PC-3 (cell line): ENCODE measurements around the gene SALL1.

- RAMPAGE, long total RNA: no peak
Observed at GRCh38 chr16:49557097-49557576, 183.5 kb downstream of the C16orf78 start.

DNA sequence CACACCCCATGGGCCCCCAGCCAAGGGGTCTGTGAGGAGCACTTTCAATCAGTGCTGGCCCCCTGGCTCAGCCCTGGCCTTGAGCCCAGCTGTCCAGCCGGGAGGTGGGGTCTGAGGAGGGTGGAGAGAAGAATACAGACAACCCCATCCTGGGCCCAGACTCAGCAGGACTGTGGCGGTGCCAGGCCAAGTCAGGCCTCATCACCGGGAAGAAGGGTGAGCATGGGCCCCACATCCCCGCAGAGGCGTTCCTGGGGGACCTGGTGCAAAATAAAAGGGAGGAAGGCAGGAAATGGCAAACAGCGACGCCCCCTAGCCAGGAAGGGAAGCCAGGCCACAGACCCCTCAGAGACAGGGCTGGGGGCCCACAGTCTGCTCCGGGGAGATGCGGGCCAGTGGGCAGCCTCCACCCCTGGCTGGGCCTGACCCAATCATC is 20.7 kb downstream of the ZNF423 start:
- RAMPAGE, long total RNA: no peak

DNA sequence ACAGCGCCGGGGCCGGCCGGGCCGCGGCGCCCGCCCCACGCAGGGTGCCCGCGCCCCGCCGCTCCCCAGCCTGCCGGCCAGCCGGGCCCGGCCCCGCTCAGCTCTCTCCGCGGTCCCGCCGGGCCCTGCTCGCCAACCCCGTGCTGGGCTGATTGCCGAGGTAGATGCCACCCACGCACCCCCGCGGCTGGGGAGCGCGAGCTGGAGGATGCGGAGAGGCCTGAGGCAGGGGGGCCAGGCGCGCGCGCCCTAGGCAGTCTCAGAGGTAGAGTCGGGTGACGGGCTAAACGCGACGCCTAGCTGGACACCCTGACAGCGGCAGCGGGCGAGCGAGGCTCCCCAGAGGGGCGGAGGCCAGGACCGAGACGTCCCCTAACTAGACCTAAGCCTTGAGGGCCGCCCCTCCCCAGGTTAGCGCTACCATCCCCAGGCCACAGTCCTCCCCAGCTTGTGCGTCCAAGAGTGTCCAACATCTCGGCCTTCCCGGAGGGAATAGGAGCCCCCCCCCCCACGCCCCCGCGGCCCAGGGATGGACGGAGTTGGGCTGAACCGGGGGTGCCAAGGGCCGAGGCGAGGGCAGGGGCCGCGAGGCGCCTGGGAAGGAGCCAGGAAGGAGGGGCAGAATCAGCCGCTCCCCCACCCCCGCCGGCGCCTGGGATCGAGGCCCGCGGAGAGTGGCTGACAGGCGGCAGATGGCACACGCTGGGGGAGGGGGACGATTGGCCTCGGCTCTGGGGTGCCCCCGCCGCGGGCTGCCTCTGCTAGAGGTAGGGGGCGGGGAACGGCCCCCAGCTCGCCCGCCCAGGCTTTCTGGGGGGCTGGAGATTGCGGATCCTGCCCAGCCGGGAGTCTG is 2.5 kb upstream of the ZNF423 start:
- RAMPAGE, long total RNA: no peak

DNA sequence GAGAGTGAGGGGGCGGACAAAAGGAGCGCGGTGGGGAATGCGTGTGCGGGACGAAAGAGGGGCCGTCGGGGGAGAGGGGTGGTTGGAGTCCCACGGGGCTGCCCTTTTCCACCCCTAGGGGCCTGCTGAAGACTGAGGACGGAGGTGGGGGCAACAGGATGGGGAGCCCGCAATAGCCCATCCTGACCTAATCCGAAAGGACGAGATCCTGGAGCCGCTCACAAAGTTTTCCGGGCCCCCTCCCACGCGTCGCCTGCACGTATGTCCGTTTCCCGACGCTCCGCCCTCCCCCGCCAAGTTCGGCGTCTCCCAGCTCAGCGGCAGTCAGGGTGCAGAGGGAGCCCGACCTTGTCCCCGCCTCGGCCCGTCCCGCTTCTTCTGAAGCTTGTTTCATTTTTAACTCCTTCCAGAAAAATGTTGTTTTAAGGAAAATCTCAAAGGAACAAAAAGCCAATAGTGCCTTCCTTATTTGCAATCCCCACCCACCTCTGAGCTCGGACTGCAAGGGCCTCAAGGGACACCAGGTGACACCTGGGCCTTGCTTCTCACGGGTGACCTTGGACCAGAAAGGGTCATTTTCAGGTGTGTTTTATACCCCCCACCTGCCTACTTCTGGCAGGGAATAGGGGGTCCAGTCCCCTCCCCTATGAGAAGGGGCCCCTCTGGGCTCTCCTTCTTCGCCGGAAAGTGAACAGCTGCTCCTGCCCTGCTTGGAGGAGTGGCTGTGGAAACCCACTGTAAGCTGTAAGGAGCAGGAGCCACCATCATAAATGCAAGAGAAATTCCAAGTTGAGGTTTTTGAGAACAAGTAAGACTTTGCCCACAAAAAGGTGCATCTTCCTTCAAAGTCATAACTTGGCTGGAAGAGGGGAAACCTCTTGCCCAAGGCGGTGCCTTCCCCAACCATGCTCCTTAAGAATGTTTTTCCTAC is 3.4 kb upstream of the ZNF423 start:
- RAMPAGE, long total RNA: no peak

DNA sequence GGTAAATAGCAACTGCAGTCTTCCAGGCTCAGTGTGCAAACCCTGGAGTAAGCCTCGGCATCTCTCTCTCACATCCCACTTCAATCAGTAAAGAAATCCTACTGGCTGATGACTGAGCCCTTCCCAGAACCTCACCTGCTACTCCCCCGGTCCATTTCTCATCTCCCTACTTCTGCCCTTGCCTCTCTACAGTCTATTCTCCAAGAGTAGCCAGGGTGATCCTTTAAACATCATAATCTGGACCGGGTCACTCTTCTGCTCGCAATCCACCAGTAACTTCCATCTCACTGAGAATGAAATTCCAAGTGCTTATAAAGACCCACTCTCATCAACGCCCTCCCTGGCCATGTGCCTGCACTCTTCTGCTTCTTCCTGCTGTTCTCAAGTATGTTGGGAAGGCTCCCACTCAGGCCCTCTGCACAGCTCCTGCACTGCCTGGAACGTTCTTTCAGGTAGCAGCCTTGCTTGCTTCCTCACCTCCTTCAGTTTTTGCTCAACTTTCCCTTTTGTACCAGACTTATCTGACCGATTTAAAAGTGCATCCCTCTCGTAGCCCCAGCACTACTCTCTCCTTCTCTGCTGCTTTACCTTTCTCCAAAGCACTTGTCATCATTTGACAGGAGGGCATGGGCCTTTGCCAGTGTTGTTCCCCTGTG is 44.5 kb downstream of the BRD7 start:
- RAMPAGE, long total RNA: no peak

GRCh38 chr16:50337474-50338131 is 31.2 kb downstream of the BRD7 start:
- RAMPAGE, long total RNA: no peak

DNA sequence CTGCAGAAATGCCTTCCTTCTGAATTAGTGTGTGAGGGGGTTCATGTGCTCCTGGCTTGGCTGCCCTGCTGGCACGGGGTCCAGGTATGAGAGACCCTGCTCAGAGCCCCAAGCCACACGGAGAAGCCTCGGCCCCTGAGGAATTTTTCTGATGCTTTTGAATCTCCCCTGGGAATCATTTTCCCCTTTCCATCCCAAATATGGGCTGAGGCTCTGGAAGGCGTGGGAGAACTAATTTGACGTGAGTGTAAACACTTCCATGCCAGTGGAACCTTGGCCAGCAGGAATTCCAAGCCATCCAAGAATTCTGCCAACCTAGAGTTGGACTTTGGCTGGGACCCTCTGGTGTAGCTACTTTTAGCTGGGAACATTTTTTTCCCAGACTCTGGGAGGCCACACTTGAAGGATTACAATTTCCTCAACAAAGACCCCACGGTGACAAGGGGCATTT is 49.5 kb upstream of the NKD1 start:
- RAMPAGE, long total RNA: no peak

DNA sequence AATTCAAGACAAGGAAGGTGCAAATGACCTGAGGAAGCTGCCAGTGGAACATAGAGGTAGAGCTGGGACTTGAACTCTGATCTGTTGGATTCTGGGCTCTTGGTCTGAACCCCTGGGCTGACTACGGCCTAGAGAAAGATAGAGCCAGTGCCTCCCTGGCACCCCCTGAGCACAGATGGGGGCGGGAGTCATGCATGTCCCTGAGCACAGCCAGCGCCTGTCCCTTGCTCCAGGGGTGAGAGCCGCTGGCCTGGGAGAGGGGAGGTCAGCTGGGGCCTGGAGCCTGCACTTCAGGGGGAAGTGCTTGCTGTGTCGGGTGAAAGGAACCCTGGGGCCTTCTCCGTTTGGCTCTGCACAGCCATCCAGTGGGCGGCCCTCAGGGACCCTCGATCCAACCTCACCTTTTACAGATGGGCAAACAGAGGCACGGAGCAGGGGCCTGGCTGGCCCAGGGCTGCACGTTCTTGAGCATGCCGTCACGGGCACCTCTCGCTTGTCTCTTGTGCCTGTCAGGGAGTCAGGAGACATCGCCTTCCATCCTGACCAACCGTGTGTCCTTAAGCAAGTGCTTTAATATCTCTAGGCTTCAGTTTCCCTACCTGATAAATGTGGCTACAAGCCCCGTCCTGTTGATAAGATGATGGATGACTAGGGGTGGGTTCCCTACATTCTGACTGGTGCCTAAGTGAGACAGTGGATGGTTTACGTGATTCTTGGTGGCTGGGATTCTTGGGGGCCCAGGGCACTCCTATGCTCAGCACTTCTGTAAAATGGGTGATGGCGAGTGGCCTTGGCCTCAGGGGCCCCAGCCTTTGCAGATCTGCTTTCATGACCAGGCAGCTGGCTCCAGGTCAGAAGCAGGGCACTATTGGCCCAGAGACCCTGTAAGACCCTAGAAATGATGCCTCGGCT is 1.8 kb downstream of the SNX20 start:
- RAMPAGE, long total RNA: no peak

- RAMPAGE, long total RNA: no peak
Observed at GRCh38 chr16:50696610-50697434, 3.4 kb downstream of the NOD2 start.

DNA sequence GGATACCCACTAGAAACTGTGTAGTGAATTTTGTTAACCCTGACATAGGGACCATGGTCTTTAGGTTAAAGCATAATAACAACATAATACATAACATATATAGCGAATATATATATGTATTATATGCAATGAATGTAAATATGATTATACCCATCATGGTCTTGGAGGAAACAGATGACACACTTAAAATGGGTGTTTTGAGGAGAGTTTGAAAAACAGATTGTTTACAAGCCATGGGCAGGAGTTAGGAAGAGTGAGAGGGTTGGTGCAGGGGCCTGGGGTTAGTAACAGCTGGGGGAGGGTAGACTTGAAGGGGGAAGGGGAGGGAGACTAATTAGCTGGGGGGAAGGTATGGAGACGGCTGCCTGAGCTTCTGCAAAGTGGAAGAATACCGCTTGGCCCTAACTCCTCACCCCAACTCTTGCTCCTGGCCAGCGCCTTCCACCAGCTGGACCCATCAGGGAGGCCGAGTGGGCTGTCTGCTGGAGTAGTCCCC is 20.0 kb downstream of the NOD2 start:
- RAMPAGE, long total RNA: no peak

GRCh38 chr16:50745014-50745501 is 3.2 kb downstream of the CYLD start:
- RAMPAGE, long total RNA: no peak

DNA sequence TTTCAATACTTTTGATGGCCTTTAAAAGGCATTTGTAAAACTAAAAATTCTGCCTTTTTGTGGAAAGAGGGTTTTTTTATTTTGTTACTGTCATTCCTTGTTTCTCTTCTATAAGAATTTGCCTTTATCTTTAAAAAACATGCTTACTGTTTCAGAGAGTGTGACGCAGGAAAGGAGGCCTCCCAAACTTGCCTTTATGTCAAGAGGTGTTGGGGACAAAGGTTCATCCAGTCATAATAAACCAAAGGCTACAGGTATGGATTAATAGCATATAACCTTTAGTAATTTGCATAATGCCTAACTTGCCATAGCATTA is 34.1 kb downstream of the CYLD start:
- RAMPAGE, long total RNA: no peak

GRCh38 chr16:50800982-50801941 is 59.4 kb downstream of the CYLD start:
- RAMPAGE, long total RNA: no peak

DNA sequence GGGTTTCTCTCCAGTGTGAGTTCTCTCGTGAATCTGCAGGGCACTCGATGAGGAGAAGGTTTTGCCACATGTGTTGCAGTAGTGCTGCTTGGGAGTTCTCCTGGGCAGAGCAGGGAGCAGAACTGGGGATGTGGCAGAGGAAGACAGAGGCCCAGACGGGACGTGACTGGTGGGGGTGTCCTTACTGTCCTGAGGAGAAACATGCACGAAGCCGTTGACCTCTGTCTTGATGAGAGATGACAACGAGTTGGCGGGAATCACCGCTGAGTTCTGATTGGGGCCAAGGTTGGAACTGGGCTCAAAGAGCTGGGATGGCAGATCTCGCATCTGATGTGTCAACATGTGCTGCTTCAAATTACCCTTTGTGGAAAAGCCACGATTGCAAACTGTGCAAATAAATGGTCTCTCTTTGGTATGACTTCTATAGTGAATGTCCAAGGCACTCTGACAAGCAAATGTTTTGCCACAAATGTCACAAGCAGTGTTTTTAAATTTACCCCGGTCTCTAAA is 12.3 kb downstream of the SALL1 start:
- RAMPAGE, long total RNA: no peak

- RAMPAGE, long total RNA: no peak
Observed at GRCh38 chr16:51151182-51152187, at the start of gene SALL1. TSS of gene SALL1 (minus strand) at chr16:51151270.

GRCh38 chr16:51523368-51523829 is 372.3 kb upstream of the SALL1 start:
- RAMPAGE, long total RNA: no peak

DNA sequence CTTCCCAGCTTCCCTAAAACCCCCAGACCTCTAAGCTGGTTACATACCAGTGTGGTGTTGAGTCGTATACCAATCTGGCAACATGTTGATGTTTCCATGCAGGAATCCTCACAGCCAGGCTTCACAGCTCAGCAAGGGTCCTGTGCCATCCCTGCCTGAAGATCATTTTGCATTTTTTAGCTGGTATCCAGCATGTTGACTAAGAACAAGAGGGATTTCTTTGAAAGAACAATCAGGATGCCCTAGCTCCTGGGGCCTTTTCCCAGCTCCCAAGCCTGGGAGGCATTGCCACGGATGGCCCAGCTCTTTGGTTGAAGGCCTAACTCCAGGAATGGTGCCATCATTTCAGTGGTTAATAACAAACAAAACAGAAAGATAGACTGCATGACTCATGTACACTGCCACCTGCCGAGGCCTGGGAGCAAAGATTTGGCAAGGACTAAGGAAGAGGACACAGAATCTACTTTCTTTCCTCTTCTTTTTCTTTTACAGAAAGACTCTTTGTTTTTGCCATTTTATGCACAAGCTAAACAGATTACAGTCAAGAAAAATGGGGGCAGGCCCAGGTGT is 373.8 kb upstream of the SALL1 start:
- RAMPAGE, long total RNA: no peak

DNA sequence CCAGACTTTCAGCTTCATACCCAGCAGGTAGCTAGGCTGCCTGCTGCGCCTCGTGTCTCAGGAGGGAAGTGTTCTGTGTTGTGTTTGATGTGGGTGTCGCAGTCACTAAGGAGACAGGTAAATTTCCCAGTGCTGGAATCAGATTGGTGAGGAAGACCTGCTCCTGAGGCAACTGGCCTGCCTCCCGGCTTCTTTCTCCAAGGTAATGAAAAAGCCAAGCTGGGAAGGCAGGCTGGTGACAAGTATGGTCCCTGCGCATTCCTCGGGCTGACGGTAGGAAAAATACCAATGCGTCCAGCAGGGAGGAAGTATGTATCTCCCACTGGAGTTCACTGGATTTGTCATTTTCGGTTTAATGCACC is 604.1 kb upstream of the SALL1 start:
- RAMPAGE, long total RNA: no peak

- RAMPAGE, long total RNA: no peak
Observed at GRCh38 chr16:52537123-52537989, 9.6 kb downstream of the TOX3 start.

GRCh38 chr16:52679943-52680235 is 132.9 kb upstream of the TOX3 start:
- RAMPAGE, long total RNA: no peak